Daoy (cell line): ENCODE measurements around a stretch of chr11.

DNA sequence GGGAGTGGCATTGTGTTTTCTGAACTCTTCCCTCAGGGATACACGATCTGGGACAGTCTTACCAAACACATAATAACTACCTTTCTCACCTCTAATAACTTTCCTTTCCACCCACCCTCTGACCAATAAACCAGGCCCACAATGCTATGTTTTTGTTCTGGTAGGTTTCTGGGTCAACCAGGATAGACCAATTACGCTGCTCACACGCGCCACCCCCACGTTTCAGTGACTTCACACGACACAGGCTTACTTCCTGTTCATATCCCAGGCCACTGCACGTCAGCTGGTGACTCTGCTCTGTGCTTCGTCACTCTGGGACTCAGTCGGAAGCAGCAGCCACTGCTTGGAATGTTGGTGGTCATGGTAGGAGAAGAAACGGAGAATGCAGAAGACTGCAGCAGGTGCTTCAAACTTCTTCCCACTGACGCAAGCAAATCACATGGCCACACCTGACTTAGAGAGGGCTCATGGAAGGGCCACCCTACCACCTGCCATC lies 2.4 kb downstream of the KRTAP5-4 start:
- RAMPAGE, long total RNA, result no peak

- RAMPAGE, long total RNA, result no peak
Observed at GRCh38 chr11:1751246-1751523, 790 bp upstream of the IFITM10 start.

DNA sequence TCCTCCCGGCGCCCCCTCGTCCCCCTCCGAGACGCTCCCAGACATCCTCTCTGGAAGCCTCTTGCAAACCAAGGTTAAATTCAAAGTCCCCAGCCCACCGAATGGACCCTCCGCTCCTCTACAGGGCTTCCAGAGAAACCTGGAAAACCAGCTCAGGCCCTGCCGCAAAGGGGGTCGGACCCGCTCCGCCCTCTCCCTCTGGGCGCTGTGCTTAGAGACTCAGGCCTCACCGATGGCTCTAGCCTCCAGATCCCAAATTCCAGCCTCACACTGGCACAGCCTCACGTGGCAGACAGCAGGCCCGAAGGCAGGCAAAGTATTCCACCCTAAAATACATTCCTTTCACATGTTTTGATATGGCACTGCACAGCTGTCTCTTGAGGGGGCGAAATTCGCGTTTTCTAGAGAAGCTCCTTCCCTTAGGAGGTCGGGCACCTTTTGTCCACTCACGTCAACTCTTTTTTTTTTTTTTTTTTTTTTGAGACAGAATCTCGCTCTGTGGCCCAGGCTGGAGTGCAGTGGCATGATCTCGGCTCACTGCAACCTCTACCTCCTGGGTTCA lies 644 bp upstream of the CTSD start:
- RAMPAGE, long total RNA, result no peak

- RAMPAGE, long total RNA, result no peak
Observed at GRCh38 chr11:1780904-1781610, 17.3 kb upstream of the CTSD start.

DNA sequence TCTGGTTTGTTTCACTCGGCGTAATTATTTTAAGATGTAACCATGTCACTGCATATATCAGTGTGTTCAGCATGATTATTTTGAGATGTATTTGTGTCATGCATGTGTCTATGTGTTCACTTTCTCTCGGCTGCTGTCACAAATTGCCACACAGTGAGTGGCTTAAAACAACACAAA lies 22.5 kb upstream of the CTSD start:
- RAMPAGE, long total RNA, result no peak

DNA sequence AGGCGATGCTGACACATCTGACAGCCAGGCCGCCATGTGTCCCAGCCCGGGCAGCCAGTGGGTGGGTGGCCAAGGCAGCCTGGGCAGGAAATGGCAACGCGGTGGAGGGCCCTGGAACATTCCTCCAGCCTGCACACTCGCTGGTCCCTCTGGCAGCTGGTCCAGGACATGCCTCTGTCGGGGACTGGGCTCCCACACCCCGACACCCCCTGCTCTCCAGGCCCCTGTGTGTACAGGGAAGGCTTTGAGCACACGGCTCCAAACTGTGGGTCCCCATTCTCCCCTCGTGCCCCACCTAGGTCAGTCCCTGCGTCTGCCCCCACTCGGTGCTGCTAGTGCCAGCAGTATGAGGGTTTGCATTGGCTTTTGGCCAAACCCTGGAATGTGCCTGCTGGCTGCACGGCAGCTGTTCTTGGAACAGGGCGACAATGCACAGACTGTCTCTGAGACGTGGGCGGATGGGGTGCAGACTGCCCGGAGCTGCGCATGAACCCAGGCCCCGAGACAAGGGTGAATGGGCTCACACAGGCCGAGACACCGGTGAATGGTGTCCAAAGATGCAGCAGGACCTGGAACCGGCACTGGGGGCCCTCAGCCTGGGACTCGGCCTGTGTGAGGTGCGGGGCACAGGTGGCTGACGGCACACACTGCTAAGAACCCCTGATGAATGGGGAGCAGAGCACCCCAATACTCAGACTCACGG lies 7.6 kb upstream of the SYT8 start:
- RAMPAGE, long total RNA, result no peak

GRCh38 chr11:1858143-1858751 lies 5.4 kb downstream of the LSP1 start:
- RAMPAGE, long total RNA, result no peak

GRCh38 chr11:1872591-1872913 lies 19.1 kb downstream of the PRR33 start:
- RAMPAGE, long total RNA, result no peak

DNA sequence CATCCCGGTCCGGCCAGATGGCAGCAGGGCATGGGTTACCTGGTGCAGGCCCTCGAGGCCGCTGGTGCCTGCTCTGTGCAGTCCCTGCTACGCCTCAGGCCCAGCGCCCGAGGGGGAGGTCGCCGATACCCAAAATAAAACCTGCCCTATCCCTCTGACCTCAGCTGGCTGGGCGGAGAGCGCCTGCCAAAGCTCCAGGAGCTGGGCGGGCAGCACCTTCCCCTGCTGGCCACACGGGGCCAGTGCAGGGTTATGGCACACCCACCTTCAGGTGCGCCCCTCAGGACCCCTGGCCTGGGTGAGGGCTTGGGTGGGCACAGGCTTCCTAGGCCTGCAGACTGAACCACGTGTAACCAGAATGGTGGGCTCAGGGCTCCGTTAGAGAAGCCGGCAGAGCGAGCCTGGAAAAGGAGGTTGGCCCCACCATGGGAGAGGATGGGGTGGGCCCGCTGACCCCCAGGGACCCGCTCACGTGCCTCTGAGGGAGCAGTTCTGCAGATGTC lies 1.9 kb upstream of the TNNT3 start:
- RAMPAGE, long total RNA, result no peak

GRCh38 chr11:1924676-1925235 lies 5.3 kb downstream of the TNNT3 start:
- RAMPAGE, long total RNA, result no peak

GRCh38 chr11:1931239-1931728 lies 11.8 kb downstream of the TNNT3 start:
- RAMPAGE, long total RNA, result no peak

GRCh38 chr11:1995760-1996926 lies 49.0 kb downstream of the MRPL23 start:
- RAMPAGE, long total RNA, result no peak

DNA sequence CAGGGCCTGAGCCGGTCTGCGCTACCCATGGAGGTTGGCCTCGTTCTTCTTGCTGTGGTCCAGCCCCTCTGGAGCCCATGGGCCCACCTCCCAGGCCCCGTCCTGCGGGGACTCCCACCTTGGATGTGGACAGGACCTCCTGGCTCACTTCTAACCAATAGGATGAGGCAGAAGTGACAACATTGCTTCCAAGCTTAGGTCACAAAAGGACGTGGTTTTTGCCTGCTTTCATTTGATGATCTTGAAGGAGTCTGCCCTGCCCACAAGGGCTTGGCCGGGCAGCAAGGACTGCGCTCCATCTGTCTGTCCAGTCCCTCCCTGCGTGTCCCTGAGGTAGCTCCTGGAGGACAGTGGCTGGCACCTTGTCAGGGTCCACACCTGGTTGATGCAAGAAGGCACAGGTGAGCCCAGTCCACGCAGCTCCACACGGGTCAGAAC lies 38.5 kb upstream of the TH start:
- RAMPAGE, long total RNA, result no peak

DNA sequence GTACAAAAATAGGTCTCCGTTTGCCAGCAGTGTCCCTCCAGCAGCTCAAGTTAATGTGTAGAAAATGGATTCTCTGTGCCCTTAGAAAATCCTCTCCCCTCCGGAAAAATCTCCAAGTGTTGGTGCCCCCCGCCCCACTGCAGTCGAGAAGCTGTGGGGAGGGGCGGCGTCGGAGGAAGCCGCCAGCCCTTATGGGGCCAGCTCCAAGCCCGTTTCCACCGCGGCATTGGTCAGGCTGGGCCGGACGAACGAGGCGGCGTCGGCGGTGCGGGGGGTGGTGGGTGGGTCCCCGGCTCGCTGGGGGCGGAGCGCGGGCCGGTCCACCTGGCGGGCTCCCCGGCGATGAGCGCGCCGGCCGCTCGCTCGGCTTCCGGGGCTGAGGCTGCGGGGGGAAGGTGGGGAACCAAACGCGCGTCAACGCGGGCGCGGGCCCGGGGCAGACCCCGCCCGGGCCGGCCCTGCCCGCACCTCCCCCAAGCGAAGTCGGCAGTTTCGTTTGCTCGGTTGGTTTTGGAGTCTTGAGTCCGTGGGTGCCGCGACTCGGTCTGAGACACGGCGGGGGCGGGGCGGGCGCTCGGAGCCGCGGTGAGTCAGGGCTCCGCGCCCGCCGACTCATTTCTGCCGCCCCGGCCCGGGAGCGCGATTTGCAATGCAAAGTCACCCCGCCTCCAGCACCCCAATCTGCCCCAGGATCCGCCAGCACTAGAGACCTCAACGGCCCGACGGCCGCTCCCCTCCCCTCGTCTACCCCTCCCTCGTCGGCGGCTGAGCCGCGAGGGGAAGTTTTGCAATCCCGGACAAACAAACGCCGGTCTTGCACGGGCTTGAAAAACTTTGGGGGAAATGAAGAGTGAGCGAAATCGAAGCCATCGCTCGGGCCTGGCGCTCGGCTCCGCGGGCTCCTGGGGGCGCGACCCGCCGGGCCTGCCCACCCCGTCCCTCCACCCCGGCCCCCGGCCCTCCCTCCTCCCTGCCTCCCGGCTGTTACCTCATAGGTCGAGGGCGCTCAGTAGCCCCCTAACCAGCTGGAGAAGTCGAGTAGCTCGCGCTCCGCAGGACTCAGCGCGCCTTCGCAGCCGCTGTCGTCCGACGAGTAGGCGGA lies 1.3 kb downstream of the ASCL2 start:
- RAMPAGE, long total RNA, result no peak

DNA sequence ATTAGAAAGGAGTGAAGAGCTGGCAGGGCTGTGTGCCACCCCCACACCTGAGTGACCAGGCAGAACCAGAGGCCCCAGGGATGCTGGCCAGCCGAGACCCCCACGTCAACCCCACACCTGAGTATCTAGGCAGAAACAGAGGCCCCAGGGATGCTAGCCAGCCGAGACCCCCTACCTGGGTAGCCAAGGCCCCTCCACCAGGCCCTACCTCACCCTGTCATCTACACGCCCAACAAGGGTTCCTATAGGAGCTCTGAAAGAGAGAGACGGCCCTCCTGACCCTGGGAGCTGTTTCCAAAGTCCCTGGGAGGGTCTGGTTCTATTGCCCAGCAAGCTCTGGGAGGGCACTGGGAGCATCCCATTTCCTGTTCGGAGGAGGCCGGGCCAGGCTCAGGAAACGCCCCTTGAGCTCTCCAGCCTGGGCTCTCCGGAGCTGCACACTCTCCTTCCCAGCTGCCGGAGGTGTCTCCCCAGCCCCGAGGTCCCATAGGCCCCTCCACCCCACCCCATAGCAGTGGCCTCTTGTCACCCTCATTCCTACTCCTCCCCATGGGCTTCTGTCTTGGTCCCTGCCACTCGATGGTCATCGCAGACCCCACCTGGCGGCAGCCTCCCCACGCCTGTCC lies 2.5 kb downstream of the TSPAN32 start:
- RAMPAGE, long total RNA, result no peak

DNA sequence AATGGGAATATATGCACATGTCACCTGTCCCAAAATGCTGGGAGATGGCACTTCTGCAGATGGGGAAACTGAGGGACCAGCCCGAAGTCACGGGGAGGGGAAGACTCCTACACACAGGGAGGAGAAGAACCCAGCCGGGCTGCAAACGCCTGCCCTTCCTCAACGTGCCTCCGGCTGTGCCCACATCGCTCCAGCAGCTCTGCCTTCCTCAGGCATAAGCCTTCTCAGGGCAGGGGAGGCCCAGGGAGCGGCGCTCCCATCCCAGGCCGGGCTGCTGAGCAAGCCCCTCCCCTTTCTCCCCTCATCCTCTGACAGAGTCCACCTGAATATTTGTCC lies 2.7 kb upstream of the CD81 start:
- RAMPAGE, long total RNA, result no peak

DNA sequence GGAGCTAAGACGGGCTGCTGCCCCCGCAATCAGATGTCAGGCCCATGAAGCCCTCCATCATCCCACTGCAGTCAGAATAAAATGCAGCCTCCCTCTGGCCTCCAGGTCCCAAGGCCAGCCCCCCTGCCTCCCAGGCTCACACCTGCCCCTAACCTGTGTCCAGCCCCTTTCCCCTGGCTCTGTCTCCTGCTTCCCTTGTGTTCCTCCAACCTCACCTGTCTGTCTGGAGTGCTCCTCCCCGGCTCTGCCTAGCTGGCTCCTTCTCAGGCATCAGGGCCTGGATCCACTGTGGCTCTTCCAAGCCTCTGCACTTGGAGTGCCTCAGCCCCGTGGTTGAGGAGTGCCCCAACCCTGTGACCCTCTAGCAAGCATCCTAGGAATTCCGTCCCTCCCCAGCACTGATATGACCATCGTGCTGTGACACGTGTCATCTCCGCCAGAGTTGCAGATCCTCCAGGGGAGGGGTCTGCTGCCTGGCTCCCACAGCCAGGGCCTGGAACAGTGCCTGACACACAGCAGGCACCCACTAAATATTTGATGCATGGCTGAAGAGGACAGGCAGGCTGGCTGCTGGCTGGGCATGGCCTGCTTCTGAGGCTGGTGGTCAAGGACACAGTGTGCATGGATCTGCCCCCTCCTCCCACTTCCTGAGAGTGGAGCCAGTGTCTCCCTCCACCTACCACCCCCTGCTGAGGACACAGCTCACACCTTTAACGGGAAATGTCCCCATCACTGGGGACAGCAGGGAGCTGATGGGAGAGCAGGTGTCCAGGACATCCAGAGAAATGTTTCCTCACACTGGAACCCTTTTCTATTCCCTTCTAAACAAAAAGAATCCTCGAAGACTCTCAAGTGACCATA lies 1.8 kb upstream of the CD81 start:
- RAMPAGE, long total RNA, result no peak

DNA sequence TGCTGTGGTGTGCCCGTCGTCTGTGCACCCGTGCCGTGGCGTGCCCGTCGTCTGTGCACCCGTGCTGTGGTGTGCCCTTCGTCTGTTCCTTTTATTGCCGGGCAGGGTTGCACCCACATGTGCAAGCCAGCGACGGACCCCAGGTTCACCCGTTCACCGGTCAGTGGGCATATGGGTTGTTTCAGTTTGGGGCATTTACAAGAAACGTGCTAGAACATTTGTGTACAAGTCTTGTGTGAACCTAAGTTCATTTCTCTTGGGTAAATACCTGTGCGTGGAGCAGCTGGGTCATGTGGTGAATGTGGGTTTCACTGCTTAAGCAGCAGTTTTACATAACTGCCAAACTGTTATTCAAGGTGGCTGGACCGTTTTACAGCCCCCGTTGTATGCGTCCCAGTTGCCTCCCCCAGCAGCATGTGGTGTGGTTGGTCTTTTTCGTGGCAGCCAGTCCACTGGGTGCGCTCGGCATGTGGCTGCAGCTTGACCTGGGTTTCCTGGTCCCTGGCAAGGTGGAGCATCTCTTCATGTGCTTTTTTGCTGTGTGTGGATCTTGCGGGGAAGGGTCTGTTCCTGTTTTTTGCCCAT lies 8.6 kb downstream of the CD81 start:
- RAMPAGE, long total RNA, result no peak

DNA sequence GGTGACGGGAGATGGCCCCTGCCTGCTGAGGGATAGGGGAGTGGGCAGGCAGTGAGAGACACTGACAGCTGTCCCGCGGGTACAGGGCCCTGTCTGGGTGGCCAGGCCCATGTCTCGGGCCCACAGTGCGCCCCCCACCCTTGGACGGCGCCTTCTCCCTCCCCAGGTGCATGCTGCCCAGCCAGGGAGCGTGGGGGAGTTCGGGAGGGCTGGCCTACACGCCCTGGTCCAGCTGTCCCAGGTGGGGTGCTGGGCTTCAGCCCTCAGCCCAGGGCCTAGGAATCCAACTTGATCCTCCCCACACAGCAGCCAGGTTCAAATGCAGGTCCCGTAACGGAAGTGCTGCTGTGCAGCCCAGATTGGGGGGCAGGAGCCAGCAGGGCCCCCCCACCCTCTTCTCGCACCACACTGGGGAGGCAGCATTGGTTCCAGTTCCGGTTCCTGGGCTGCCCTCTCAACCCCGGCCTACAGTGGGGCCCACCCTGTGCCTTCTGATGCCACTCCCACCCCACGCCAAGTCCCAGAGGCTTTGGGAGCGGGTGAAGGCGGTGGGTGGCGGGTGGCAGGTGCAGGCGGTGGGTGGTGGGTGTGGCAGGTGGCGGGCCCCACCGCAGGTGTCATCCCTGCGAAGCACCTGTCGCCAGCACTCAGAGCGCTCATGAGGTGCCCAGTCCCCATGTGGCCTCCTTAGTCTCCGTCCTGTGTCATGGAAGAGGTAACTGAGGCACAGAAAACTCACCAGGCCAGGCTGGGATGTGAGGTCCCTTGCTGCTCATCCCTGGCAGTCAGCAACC lies 7.2 kb upstream of the TSSC4 start:
- RAMPAGE, long total RNA, result no peak

DNA sequence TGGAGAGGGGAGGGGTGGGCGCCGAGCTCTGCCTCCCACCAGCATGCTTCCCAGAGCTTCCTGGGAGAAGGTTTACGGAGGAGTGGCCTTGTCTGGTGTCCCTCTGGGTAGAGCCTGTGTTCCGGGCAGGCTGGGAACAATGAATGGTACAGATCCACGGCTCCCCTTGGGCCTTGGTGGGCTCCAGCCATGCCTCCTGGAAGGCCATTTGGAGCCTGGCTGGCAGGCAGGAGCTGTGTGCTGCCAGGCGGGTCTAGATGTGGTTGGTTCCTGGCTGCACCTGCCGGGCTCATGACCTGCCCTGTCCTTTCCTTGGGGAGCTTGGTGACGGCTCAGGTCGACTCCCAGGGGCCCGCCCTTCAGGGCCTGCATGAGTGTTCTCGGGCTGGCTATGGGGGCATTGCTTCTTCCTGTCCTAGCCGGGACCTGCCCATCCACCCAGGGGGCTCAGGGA lies 20.9 kb downstream of the KCNQ1 start:
- RAMPAGE, long total RNA, result no peak